ENCODE measurements around the genes NFYA, TREM1 and TFEB.

DNA sequence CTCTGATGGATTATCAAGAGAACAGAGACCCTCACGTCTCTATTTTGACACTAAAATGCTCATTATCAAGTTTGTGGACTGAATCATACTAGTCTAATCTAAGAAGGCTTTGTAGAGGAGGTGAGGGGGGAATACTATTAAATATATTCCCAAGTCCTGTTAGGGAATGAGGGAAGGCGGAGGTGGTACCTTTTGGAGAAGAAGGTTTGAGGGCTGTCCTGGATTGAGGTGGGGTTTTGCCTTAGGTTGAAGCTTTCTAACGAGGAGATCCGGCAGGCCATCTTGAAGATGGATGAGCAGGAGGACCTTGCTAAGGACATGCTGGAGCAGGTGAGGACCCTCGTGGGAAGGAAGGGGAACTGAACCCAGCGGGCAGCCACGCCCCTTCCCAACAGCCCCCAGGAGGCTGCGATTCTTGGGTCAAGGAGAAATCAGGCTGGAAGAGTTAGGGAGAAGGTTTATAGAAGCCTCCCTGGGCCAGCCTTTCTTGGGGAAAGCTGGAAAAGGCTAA lies 45.8 kb downstream of the MOCS1 start:
- RRBS, result no CpG with 5 or more reads among the region's 8 CpGs

DNA sequence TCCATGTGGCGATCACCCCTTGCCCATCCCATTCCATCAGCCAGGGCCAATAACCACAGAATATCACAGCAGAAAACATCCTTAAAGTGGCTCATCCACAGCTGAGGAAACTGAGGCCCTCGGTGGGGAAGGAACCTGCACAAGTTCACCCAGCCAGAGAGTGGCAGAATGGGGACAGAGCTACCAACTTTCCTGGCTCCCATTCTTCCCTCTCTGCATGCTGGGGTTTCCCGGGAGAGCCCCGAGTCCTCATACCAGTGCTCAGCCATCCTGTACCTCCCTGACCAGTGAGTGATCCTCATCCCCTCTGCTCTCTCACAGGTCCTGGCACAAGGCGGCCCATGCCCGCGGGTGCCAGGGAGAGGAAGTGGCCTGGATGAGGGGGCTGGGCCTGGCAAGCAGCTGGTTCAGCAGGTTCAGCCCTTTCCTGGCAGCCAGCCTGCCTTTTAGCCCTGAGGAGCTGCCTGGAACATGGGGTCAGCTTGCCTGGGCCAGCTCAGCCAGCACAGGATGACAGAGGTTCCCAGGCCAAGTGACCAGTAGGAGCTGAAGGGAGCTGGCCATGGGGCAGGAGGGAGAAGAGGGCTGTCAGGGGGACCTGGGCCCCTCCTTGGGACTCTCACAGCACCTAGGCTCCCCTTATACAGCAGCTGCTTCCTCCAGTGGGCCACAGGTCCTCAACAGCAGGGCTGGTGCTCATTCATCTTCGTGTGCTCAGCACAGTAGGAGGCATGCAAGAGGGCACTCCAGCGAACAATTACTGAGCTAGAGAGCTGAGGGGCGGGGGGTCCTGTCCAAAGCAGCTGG lies 10.9 kb downstream of the MOCS1 start:
- RRBS, result no CpG with 5 or more reads among the region's 10 CpGs

- RRBS, result no CpG with 5 or more reads among the region's 16 CpGs
Measured at GRCh38 chr6:40164297-40164938, 230.2 kb upstream of the MOCS1 start.

DNA sequence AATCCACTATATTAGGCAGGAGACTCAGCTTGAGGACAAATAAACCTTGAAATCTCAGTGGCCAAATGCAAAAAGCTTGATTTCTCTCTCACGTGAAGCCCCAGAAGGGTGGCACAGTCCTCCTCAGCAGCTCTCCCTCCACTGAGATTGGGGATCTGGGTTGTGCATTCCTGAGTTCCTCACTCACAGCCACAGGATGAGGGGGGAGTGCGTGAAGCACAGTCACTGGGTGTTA lies 192.1 kb upstream of the LRFN2 start:
- RRBS, result no CpG with 5 or more reads among the region's 2 CpGs

DNA sequence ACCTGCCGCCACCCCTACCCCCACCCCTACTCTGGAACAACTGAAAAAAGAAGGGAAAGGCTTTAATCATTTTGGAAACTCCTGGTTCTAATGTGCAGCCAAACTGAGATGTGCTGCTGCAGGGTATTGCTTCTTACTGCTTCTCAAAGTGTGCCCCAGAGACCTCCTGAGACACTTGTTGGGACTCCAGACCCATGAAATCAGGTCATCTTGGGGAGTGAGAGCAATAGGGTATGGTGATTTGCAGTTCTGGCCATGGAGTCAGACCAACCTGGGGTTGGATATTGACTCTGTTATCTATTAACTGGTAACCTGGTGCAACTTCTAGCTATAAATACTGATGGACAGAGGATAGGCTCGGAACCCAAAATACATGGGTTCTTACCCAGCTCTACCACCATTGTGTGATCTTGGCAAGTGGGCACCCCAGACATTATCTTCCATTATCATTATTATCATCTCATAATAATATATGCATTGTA lies 3.8 kb downstream of the TSPO2 start:
- RRBS, result no CpG with 5 or more reads among the region's 2 CpGs

- RRBS, result 1% methylated on average over 18 of the region's 81 CpGs
Measured at GRCh38 chr6:41072708-41073577, at the start of gene NFYA. TSS of gene NFYA (plus strand) at chr6:41072974.

GRCh38 chr6:41101615-41102620 lies 29.1 kb downstream of the NFYA start:
- RRBS, result no CpG with 5 or more reads among the region's 6 CpGs

DNA sequence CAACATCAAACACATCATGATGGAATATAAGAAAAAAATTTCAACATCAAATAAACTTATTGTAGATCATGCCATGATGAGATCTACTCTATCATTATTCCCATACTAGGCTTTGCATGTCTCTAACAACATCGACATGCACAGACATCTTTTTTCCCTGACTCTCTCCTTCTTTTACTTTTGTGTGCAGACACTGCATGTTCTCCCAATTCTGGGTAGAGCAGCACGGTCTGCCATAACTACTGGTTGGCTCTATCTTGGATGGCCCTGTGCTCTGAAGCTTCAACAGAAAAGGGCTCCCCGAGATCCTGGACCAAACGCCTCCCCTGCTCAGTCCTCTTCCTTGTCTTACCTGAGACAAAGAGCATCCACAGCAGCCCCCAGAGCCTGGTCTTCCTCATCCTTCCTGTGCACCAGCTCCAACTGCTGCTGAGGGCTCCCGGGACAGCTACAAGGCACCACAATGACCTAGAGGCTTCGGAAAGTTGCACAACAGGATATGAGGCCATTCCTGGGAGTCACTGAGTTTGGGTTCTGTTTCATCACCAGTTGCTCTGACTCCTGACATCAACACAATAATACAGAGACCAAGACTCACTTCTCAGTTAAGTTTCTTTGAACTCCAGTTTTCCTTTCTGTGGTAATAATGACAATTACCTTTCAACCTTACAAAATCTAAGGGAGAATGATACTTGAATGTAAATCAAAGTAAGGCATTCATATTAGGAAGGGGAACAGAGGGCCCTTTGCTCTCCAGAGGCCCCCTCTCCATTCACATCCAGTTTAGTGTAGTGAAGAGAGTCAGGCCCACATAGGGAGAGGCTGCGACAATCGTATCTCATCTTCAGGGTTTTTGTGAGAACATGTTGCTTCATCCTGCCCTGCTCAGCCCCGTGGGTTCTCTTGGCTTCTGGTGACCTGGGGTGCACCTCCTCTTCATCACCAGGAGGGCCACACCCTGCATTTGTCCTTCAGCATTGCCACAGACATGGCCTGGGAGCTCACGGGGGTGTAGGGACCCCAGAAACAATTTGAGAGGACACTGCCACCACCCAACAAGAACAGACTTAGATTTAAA lies at the start of gene TREM1:
TSS of gene TREM1 (minus strand) at position 428 of the 1,078 bp plus-strand sequence.
- RRBS, result no CpG with 5 or more reads among the region's 10 CpGs

DNA sequence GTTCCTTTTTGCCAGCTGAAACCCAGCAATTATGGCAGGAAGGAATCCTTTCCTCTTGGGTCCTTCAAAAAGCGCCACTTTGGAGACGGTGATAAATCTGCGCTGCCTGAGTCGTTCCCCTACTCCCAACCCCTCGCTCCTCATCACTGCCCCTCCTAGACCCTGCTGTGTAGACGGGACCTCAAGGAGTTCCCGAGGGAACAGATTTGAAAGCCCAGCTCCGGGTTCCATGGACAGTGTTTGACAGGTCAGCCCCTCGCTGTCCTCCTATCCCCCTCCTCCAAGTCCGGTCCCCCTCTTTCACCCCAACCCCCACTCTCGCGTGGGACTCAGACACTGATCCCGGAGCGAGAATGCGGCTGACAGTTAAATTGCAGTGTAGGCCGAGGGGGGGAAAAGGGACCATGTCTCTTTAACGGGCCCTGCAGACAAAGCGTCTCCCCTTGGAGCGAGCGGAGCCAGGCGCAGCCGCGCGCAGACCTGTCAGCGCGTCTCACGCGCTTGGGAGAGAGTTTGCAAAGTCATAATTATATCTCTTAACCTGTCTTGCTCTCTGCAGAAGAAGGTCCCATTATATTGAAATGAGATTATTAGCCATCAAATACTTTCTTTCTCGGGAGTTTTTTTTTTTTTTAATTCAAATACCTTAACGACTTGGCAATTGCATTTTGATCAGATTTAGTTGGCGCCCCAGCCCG lies 39.7 kb downstream of the NCR2 start:
- RRBS, result 6% methylated on average over 6 of the region's 32 CpGs

GRCh38 chr6:41406721-41407151 lies 71.3 kb downstream of the NCR2 start:
- RRBS, result 5% methylated on average over 6 of the region's 42 CpGs

- RRBS, result 27% methylated on average over 5 of the region's 10 CpGs
Measured at GRCh38 chr6:41519175-41520637, 26.5 kb upstream of the FOXP4 start.

GRCh38 chr6:41579011-41579389 lies 32.8 kb downstream of the FOXP4 start:
- RRBS, result no CpG with 5 or more reads among the region's 1 CpG

GRCh38 chr6:41600484-41600940 lies 37.8 kb upstream of the MDFI start:
- RRBS, result no CpG with 5 or more reads among the region's 13 CpGs

- RRBS, result 5% methylated on average over 16 of the region's 49 CpGs
Measured at GRCh38 chr6:41682733-41683615, 44.7 kb downstream of the MDFI start.

- RRBS, result no CpG with 5 or more reads among the region's 21 CpGs
Measured at GRCh38 chr6:41705506-41706597, 29.6 kb downstream of the TFEB start.

DNA sequence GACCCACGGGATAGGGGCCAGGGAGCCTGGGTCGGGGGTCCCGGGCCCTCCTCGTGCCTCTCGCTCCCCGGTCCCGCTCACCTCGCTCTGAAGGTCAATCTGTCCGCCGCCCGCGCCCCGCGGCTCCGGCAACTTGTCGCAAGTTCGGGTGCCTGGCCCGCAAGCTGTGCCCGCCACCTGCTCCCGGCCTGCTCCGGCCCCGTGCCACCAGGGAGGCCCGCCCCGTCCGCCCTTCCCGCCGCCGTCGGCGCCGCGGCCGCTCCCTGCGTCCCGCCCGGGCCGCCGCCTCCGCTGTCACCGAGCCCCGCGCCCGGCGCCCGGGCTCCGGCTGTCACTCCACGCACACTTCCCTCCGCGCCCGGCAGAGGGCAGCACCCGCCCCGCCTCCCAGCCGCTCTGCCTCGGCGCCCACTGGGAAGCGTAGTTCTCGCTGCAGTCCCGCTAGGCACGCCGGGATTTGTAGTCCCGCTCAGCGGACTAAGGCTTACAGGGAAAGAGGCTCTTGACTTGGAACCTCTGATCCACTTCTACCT lies at the start of gene TFEB:
TSS of gene TFEB (minus strand) at position 340 of the 533 bp plus-strand sequence.
- RRBS, result 2% methylated on average over 48 of the region's 62 CpGs

DNA sequence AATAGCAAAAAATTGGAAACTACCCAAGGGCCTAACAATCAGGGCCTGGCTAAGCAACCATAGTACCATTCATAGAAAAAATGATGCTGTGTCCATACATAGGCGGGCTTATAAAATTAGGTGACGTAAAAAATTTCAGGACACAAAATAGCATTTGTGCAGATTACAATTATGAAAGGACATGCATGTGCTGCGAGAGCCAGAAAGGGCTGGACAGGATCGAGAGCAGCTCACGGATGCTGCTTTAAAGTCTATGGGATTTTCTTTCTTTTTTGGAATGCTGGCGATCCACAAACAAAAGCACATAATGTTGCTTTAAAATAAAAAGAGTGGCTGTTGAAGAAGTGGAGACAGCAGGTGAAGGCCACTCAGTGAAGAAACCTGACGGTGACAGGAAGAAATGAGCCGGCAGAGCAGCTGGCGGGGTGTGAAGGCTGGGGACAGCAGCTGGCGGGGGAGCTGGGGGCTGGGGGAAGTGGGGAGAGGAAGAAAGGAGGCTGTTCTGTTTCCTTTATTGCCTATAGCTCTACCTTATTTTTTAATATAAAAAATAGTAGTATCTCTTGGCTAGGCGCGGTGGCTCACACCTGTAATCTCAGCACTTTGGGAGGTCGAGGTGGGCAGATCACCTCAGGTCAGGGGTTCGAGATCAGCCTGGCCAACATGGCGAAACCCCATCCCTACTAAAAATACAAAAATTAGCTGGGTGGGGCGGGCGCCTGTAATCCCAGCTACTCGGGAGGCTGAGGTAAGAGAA lies 42.6 kb upstream of the TAF8 start:
- RRBS, result no CpG with 5 or more reads among the region's 18 CpGs

- RRBS, result no CpG with 5 or more reads among the region's 8 CpGs
Measured at GRCh38 chr6:42039193-42039932, 11.0 kb upstream of the TAF8 start.

GRCh38 chr6:42096312-42096618 lies 45.9 kb downstream of the TAF8 start:
- RRBS, result no CpG with 5 or more reads among the region's 6 CpGs